Measurements from ENCODE around the gene SLC6A3.

DNA sequence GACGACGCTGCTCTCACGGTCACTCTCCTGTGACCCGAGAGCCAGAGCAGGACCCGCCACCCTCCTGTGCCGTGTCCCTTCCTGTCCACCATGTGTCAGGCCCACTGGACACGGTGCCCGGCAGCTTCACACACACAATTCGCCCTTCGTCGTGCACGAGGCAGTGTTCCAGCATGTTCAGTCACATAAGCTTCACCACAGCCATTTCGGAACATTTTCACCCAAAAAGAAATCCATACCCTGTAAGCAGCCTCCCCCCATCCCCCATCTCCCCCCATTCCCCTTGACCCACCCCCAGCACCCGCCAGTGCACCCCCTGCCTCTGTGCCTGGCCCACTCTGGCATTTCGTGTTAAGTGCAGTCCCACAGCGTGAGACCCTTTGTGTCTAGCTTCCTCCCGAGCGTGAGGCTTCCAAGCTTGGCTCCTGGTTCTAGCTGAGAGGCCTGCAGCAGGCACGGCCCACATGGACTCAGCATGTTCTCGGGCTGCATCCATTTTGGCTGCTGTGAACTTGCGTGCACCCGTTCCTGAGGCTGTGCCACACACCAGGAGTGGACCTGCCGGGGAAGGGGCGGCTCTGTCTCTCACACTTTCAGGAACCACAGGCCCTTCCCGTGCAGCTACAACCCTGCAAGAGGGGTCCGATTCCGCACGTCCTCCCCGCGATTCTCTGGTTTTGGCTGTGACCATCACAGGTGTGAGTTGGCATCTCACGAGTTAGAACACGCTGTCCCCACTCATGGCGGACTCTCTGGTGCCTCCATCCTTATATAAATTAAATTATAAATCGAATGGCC is 40.7 kb downstream of the NKD2 start:
- PRO-cap = no peak

- PRO-cap = no peak
These were observed 36.5 kb downstream of the SLC12A7 start for GRCh38 chr5:1075278-1075858.

DNA sequence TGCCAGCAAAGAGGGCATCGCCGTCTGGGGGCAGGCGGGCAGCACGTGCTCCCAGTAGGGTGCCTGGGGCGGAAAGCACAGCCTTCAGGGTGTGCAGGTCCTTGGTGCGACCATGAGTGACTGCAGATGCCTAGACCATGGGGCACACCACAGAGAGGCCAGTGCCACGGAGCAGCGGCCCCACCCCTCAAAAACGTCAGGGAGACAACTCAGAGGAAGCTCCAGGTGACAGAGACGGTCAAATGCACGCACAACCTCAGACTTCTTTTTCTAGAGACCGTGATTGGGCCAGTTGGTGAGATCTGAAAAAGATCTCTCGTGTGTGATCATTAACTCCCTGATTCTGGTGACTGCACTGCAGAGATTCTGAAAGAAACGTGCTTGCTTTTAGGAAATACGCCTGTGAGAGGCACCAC is 16.1 kb downstream of the SLC12A7 start:
- PRO-cap = no peak

DNA sequence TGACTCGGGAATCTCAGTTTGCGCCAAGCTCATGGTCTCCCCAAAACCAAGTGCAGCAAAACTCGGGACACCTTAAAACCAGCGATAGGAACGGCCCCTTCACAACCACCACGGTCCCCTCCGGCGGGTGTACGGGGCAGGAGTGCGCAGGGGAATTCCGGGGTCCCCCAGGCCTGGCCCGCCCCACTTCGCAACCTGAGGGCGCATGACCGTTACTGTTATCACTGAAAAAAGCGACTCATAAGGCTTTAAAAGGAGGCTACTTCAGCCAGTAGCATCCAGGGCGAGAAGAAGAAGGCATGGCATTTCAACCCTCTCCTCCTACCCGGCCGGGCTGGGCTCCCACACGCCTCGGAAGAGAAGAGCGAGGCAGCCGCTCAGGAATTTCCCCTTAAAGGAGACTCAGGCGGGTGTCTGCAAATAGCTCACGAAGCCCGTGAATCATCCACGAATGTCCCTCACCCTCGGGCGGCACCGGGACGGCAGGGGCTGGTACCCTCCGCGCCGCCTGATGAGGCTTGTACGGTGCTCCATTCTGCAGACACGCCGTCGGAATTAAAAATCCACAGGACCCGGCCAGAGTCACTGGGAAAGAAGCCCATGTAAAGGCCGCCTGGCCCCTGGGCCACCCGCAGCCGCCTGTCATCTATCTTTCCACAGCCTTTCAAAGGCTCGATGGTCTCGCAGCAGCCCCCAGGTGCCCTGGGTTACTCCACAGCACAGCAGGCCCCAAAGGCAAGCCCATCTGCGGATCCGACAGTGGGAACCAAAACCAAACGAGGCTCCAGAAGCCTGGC is 11.9 kb downstream of the SLC12A7 start:
- PRO-cap = no peak

- PRO-cap = no peak
These were observed 6.0 kb downstream of the SLC12A7 start for GRCh38 chr5:1105914-1106298.

- PRO-cap = no peak
These were observed 28.5 kb upstream of the SLC6A19 start for GRCh38 chr5:1173038-1173244.

DNA sequence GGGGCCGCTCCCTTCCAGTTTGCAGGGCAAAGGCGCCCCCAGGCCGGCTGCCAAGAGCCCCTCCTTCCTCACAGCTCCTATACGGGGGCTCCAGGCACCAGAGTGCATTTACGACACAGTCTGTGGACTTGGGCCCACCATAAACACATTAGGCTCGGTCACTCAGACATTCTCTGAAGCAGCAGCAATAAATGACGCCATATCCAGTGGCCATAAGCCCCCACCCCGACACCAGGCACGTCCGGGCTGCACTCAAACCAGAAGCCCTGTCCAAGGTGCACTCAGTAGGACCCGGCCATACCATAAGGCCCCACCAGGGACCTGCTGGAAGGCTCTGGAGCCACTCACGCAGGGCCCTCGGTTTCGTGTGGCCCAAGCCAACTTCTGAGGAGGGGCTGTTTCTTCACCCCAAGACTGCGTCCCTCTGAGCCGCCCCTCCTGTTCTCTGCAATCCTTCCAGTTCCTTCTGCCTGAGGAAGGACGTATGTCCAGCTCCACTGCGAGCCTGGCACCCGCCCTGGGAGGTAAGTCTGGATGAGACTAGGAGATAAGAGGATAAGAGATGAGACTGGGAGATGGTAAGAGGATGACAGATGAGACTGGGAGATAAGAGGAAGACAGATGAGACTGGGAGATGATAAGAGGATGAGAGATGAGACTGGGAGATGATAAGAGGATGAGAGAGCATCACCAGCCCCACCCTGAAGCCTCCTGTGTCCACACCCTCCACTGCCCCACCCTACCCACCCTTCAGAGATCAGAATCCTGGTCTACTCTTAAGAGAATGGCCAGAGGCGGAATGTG is 26.8 kb downstream of the SLC6A18 start:
- PRO-cap = no peak

GRCh38 chr5:1255037-1255462 is 29.9 kb downstream of the SLC6A18 start:
- PRO-cap = no peak

- PRO-cap = no peak
These were observed 17.3 kb upstream of the TERT start for GRCh38 chr5:1312017-1312664.

- PRO-cap = no peak
These were observed 23.4 kb upstream of the TERT start for GRCh38 chr5:1318193-1318725.

- PRO-cap = no peak
These were observed 18.5 kb downstream of the CLPTM1L start for GRCh38 chr5:1326013-1327221.

GRCh38 chr5:1327222-1328014 is 17.5 kb downstream of the CLPTM1L start:
- PRO-cap = no peak

DNA sequence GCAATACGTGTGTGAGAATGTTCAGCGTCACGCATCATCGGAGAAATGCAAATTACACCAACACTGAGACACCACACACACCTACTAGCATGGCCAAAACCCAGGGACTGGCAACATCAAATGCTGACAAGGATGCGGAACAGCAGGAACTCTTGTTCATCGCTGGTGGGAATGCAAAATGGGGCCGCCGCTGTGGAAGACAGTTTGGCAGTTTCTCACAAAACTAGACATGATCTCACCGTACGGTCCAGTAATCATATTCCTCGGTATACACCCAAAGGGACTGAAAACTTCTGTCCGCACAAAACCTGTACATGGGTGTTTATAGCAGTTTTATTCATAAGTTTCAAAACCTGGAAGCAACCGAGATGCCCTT is 21.7 kb upstream of the CLPTM1L start:
- PRO-cap = no peak

- PRO-cap = bidirectional peak, plus-strand start at chr5:1445570, minus-strand start at chr5:1445430
These were observed at the start of gene SLC6A3 for GRCh38 chr5:1445307-1445694. TSS of gene SLC6A3 (minus strand) at chr5:1445440.

- PRO-cap = no peak
These were observed 14.9 kb upstream of the SLC6A3 start for GRCh38 chr5:1460162-1460573.

- PRO-cap = no peak
These were observed 17.1 kb upstream of the SLC6A3 start for GRCh38 chr5:1462029-1462986.

DNA sequence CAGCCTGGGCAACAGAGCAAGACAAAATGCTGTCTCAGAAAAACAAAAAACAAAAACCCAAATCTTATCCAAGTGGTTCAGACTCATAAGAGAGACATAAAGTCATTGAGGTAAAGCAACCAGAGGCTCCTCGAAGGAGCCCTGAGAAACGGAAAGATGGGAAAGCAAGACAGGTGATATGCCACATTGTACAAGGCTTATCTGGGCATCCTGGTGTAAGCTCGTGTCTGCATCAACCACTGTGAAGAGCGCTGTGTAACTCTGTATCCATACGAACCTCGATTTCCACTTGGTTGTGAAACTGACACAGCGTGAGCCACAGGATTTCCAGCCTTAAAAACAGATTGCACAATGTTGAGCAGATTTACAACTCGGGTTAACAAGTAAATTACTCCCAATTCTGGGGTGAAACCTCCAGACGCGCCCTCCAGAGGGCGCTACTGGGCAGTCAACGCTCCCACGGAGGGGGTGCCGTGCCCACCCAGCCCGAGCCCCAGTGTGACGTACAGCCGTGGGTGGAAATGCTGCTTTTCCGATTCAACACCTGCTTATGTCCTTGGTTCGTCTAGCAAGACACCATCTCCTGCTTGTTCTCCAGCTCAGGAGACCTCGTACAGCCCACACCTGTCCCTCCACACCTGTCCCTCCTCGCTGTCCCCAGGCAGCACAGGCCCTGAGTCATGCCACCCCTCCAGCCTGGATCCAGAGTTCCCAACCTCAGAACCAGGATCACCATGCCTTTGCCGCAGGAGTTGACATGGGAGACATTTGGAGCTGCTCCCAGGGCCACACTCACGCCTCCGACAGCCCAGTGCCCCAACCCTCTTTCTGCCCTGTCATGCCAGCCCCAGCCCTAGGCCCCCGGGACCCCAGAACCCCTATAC is 34.3 kb upstream of the SLC6A3 start:
- PRO-cap = no peak

GRCh38 chr5:1484559-1484955 is 39.2 kb downstream of the LPCAT1 start:
- PRO-cap = no peak

DNA sequence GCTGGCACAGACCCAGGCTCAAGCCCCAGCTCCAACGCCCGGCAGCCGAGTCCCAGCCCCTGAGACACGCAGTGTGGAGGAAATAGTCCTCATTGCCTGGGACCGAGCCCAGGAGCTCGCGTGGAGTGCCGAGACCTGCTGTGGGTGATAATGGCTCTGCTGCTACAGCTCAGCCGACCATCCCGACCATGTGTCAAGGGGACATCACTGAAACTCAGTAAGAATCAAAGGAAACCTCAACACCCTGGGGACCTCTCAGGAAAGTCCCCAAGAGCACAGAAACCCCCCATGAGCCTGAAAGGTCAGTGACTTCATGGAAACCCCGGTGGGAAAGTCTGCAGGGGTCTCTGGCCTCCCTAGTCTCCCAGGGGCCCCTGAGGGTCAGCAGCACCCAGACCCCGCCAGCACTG is 38.8 kb downstream of the LPCAT1 start:
- PRO-cap = no peak

- PRO-cap = no peak
These were observed 20.3 kb downstream of the LPCAT1 start for GRCh38 chr5:1503084-1504234.